ENCODE measurements around a stretch of chr10.

DNA sequence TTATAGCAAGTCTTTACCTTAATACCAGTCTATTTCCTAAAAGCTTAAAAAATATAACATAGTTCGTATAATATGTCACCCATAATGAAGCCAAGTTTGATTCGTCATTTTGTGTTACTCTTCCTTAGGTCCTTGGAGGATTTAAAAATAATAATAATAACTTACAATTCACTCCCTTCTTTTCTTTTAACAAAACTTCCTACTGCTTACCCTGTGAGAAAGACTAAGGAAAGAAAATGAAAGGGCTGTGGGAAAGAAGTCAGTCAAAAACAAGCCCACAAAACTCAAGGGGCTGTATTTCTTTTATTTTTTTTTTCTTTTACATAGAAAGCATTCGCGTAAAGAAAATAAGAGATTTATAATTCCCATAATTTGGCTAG lies 187.3 kb upstream of the CELF2 start:
- PRO-cap = no peak

DNA sequence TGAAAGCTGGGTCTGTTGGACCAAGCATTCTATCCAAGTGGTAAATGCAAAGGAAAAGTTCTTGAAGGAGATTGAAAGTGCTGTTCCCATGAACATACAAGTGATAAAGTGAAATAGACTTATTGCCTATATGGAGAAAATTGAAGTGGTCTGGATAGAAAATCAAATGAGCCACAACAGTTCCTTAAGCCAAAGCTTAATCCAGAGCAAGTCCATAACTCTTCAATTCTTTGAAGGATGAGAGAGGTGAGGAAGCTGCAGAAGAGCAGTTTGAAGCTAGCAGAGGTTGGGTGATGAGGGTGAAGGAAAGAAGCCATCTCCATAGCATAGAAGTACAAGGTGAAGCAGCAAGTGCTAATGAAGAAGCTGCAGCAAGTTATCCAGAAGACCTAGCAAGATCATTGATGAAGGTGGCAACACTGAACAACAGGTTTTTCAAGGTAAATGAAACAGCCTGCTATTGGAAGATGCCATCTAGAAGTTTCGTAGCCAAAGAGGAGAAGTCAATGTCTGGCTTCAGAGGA lies 43.5 kb downstream of the CELF2 start:
- PRO-cap = no peak

- PRO-cap = no peak
Observed at GRCh38 chr10:11088805-11089822, 71.4 kb downstream of the CELF2 start.

DNA sequence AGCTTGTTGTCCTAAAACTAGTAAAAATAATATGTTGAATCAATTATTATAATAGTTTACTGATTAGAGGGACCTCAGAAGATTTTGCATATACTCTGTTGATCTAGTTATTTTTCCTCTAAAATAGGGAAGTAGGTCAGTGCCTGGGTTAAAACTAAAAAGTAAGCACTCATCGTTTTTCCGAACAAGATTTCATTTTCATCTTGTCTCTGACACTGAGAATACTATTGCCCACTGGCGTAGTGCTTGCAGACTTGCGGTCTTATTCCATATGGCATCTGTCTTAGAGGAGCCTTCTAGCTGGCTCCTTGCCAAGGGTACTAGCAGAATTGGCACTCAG lies 143.3 kb downstream of the CELF2 start:
- PRO-cap = no peak

DNA sequence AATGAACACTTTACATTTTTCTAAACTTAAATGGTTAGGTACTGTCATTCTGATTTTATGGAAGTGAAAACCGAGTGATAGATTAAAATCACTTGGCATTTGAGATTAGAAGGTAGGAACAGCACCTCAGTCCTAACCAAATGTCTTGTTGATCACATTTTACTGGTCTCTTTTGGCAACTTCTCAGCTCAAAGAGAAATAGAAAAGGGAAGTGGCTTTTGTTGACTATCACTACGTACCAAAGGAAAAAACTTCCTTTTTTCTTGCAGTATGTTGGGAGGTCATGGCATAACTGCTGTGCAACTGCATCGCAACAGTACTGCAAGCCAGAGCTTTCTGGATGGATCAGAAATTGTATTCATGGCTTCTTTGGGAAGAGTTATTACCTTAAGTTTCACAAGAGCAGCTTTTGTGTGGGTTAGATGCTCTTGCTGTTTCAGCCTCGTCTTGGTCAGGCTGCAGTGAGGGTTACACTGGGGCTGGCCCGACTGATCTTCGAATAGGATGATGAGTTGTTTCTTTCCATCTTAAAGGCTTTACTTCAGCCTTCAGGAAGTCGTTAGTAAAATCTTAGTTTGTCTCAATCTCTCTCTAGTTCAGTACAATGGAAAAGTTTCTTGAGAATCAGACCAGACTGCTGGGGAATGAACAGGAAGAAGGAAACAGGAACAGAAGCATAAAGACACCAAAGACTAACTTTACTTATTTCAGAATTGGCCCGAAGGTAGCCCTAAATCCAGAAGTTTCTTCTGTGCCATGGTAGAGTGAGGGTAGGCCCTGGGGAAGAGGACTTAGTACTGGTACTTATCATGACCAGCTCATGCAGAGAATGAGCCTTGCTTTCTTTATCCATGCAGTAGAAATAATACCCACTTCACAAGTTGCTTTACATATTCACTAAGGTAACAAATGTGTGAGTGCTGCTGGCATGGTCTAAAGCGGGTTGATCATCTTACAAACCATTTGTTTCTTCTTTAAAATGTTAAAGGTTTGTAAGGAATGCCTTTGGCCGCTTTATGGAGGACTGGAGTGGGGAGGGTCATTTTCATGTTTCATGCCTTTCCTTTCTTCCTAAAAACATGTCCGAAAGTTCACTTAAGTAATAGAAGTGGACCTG lies 153.6 kb downstream of the CELF2 start:
- PRO-cap = bidirectional peak, plus-strand start at position 289 of the sequence, minus-strand start at position 147 of the sequence

DNA sequence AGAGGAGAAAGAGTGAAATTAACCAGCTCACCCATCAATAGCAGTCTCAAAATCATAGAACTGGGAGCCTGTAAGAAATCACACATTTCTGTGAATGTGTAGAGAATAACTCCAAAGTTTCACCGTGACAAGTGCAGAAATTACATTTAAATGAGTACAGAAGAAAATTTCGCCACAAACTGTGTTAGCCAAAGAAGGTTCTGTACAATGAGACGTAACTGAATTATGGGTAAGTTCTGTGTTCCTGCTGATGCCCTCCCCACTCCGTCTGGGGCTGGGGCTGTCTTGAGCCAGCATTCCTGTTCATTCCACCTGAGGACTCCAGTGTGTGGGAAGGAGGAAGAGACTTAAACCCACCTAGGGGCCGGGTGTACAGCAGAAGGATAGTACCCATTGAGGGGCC lies 175.6 kb downstream of the CELF2 start:
- PRO-cap = no peak

DNA sequence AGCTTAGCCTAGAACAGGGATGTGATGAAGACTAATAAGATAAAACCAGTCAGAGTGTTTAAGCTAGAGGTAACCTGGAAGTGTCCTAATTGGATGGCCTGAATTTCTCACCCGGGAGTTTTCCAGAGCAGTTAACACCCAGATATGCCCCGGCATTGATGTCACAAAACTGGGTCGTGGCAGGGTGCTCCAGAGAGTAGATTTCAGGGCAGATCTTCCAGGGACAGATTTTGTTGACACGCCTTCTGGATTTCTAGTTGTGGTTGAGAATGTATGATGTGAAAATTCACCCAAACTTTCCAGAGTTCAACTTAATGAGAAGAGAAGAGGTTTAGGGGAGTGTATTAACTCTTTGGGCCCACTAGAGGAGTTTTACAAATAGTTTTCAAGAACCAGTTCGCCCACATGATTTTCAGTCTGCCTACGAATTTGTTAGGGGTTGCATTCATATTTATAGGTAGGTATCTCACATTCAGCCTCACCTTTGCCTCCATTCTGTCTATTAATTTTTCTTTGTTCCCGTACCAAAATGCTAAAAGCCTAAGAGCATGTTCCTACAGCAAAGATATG lies 182.2 kb downstream of the CELF2 start:
- PRO-cap = no peak

DNA sequence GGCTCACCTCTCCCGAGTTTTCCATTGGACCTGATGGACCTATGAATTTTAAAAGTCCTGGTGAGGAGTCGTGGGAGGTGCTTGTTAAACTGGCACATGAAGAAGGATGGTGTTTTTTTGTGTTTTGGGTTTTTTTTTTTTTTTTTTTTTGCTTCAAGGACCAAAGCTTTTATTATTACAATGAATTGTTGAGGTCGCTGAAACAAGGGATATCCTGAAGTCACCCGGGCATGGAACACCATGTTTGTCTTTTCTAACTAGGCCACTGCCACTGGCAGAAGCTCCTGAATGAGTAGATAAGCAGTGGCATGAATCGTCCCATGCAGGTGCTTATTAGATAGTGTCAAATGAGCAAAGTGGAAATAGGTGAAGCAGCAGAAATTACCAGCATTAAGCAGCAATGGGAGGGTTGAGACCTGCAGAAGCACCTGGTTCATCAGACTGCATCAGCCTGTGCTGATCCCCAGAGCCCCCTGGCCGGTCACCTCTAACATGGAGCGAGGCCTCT lies 195.0 kb downstream of the CELF2 start:
- PRO-cap = no peak

GRCh38 chr10:11403075-11403677 lies 208.3 kb downstream of the USP6NL start:
- PRO-cap = no peak

DNA sequence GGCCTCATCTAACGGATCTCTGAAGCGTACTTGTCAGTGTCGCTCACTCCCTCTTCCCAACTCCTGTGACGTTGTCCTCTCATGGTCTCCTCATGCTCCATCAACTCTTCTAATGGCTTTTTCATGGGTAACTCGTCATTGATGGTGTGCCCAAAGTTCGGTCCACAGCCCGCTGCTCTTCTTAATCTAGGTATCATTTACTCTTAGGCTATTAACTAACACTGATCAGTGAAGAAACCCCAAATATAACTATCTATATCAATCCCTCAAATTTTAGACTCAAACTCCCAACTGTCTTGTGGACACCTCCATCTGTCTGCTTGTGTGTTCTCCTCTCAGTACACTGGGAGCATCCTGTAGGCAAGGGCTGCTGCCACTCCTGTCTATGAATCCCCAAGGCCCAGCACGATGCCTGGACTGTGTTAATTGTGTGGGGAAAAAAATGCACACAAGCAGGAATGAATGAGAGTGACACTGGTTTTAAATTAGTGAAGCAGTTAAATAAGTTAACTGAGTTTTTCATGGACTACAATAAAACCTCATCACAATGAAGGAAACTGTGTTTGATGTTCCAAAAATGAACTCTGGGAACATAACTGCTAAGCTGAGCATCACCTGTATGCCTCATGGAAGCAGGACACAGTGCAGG lies 85.3 kb downstream of the USP6NL start:
- PRO-cap = no peak

DNA sequence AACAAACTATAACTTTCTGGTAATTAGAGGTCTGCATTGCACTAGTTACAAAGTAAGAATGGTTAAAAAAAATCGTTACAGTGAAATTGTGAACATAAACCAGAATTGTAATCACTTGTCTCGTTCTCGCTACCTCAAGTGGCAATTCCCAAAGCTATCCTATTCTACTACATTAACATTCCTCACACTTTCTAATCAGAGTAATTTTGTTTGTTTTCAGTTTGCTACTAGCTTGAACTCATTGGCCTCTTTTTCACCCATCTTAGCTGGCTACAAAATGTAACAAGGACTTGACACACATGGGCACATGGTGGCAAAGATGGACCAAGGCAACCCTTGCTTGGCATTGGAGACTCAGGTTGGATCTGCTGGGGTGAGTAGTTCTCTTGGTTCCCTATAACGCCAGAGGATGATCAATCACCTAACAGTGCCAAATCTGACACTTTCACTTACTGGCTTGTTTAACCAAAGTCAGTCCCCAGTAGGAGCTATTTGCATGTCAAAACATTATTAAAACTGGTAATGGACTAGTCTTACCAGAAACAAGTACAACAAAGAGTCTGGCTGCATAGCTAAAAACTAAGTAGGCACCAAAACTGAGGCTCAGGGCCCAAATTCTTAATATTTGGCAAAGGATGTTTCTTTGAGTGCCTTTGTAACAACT lies 1.9 kb downstream of the USP6NL start:
- PRO-cap = no peak

- PRO-cap = no peak
Observed at GRCh38 chr10:11737205-11738141, 4.7 kb upstream of the ECHDC3 start.

GRCh38 chr10:11901404-11902113 lies 78.4 kb downstream of the PROSER2 start:
- PRO-cap = no peak

- PRO-cap = no peak
Observed at GRCh38 chr10:12350132-12351318, 1.2 kb downstream of the CAMK1D start.

DNA sequence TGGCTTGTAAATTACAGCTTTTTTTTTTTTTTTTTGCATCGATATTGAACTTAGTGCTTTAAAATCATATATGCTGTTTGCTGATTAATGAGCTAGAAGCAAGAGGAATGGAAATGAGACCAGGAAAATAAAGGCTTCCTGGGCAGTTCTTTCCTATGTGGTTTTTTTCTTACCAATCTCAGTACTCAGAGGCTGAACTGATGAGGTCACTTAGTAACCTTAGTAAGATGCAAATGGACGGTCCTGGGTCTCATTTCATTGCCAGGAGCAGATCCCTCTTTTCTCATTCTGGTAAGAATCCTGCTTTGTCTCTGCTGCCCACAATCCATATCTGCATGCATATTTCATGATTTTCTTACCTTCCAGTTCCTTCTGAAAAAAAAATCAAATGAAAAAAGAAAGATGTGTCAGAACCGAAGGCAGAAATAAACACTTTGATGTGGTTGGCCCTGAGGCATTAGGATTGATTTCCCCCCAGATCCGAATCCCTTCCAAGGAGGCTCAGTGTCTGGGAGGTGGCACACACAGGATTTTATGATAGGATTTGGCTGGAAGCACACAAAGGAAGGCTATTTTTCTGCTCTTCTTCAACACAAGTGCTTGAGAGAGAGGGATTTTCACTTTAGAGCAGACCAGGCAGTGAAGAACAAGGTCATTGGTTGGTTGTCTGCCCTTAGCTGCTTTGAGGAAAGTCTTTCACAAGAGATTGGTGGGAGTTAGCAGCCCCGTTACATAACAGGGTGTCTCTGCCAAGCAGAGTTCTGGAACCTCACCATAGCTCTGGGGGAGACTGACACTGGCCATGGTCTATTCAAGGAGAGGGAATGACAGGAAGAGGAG lies 149.9 kb downstream of the CAMK1D start:
- PRO-cap = no peak

DNA sequence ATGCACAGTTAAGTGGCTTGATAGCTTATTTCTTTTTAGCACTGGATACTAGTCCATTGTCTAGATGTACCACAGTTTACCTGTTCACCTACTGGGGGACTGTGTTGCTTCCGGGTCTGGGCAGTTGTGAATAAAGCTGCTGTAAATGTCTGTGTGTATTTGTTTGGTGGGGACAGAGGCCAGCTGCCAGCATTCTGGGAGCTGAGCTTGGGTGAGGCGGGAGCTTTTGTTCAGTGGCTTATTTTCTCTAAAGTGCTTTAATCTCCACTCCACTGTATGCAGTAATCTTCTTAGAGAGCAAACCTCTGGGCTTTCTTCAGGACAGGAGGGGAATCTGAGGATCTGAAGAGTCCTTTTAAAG lies 279.6 kb downstream of the CAMK1D start:
- PRO-cap = no peak

GRCh38 chr10:12707268-12708051 lies 294.1 kb downstream of the CCDC3 start:
- PRO-cap = bidirectional peak, plus-strand start at chr10:12707592, minus-strand start at chr10:12707581

- PRO-cap = no peak
Observed at GRCh38 chr10:12833727-12834600, 167.5 kb downstream of the CCDC3 start.

GRCh38 chr10:12909938-12910137 lies 91.7 kb downstream of the CCDC3 start:
- PRO-cap = no peak

DNA sequence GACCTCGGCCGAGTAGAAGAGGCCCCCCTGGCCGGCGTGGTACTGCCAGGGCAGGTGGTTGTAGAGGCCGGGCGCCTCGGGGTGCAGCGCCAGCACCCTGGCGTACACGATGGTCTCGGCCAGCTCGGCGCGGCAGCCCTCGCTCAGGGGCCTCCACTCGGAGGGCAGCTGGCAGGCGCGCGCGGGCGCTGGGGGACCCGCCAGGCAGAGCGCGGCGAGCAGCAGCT lies 266 bp downstream of the CCDC3 start:
- PRO-cap = no peak